ENCODE data around the genes GRB7, CSF3 and IGFBP4.

DNA sequence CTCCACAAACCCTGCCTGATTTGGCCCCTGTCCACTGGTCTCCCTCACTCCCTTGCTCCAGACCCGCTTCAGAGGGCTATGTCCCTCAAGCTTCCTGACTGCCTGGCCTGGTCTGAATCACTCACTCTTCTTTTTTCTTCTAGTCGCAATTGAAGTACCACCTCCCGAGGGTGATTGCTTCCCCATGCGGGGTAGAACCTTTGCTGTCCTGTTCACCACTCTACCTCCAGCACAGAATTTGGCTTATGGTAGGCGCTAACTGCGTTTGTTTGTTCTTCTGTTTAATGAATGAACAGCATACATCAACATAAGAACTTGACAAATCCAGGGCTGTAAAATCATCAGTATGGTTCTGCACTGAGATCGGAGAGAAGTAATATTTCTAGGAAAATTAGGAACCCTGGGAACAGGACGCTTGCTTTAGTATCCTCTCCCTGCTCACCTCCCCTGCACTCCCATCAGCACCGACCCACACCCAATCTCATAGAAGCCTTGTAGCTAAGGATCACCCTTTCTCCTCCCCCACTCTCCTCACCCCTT, 766 bp upstream of the PGAP3 start:
- PRO-cap = no peak

- PRO-cap = no peak
Measured at GRCh38 chr17:39735742-39736793, 1.7 kb upstream of the GRB7 start.

- PRO-cap = unidirectional peak, minus-strand start at chr17:39737349; unidirectional peak, minus-strand start at chr17:39737547; bidirectional peak, plus-strand start at chr17:39737938, minus-strand start at chr17:39737822
Measured at GRCh38 chr17:39737209-39738058, at the start of gene GRB7. GRB7 (plus strand) TSS chr17:39737938.

- PRO-cap = no peak
Measured at GRCh38 chr17:39772312-39772818, 34.6 kb downstream of the GRB7 start.

- PRO-cap = no peak
Measured at GRCh38 chr17:39823594-39823793, 40.6 kb downstream of the IKZF3 start.

- PRO-cap = no peak
Measured at GRCh38 chr17:39919236-39919790, 878 bp upstream of the GSDMB start.

- PRO-cap = bidirectional peak, plus-strand start at chr17:39944377, minus-strand start at chr17:39944143
Measured at GRCh38 chr17:39943973-39944606, 16.6 kb downstream of the LRRC3C start.

DNA sequence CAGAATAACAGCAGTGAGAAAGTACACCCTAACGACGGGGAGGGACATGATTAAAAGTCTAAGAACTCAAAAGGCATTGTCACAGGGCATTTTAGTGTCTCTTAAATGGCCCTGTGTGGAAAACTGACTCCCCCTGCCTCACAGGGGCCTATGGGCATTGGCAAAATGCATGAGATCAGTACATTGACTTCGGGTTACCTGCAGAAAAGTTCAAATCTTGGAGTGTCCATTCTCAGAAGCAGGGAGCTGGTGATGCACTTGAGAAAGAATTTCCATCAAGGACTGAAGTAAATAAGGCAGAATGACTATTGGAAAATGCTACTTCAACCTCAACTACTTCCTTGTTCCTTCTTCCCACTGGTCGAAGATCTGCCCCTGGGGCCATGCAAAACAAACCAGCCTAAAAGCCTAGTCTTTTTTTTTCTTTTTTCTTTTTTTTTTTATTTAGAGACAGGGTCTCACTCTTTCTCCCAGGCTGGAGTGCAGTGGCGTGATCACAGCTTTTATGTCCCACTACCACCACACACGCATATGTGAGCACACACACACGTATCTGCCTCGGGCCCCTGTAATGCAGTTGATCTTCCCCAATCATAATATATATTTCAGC, 13.8 kb upstream of the GSDMA start:
- PRO-cap = no peak

DNA sequence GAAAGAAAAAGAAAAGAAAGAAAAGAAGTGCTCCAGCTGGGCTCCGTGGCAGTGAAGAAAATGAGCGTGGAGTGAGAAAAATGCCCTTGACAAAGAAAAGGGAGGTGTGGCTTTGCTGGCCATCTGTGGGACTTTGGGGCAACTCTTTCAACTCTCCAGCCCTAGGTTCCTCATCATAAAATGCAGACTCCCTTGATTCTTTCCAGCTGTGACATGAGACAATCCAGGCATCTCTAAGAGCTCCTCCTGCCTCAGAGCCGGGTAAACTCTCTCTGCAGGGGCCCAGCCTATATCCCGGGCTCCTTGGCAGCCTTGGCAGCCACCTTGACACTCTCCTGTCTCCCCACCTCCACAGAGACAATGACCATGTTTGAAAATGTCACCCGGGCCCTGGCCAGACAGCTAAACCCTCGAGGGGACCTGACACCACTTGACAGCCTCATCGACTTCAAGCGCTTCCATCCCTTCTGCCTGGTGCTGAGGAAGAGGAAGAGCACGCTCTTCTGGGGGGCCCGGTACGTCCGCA, 2.6 kb downstream of the GSDMA start:
- PRO-cap = no peak

GRCh38 chr17:40015321-40015916, at the start of gene CSF3:
CSF3 (plus strand) TSS chr17:40015440.
- PRO-cap = no peak

DNA sequence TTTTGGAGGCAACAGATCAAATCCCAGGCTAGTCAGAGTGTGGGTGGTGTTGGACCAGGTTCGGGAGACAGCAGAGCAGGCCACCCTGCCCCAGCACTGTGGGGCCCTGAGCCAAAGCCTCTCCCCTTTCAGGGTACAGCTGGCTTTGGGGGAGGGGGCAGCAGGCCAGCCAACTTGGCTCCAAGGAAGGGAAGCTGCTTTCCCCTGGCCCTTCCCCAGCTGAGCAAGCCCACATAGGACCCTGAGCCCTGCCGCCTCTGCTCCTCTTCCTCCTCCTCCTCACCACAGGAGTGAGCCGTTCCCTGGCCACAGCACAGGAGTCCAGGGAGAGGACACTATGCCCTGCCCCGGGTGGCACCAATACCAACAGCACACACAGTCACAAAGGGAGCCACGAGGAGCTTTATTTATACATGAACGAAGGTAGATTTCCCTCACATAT, 3.5 kb downstream of the CSF3 start:
- PRO-cap = no peak

GRCh38 chr17:40120974-40121693, 637 bp upstream of the MSL1 start:
- PRO-cap = unidirectional peak, plus-strand start at chr17:40121474

- PRO-cap = unidirectional peak, minus-strand start at chr17:40124951
Measured at GRCh38 chr17:40124844-40125042, 3.0 kb downstream of the MSL1 start.

DNA sequence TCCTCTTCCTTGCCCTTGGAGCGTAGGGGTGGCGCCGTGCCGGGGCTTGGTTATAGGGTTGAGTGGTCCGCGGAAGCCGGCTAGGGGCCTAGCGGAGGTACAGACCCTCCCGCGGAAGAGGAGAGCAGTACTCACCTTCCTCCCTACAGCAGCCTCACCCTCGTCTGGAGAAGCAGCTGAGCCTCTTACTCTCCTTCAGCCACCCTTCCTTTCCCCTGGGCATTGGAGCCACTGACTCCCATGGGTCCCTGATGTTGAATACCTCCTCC, 1.1 kb downstream of the RAPGEFL1 start:
- PRO-cap = no peak

DNA sequence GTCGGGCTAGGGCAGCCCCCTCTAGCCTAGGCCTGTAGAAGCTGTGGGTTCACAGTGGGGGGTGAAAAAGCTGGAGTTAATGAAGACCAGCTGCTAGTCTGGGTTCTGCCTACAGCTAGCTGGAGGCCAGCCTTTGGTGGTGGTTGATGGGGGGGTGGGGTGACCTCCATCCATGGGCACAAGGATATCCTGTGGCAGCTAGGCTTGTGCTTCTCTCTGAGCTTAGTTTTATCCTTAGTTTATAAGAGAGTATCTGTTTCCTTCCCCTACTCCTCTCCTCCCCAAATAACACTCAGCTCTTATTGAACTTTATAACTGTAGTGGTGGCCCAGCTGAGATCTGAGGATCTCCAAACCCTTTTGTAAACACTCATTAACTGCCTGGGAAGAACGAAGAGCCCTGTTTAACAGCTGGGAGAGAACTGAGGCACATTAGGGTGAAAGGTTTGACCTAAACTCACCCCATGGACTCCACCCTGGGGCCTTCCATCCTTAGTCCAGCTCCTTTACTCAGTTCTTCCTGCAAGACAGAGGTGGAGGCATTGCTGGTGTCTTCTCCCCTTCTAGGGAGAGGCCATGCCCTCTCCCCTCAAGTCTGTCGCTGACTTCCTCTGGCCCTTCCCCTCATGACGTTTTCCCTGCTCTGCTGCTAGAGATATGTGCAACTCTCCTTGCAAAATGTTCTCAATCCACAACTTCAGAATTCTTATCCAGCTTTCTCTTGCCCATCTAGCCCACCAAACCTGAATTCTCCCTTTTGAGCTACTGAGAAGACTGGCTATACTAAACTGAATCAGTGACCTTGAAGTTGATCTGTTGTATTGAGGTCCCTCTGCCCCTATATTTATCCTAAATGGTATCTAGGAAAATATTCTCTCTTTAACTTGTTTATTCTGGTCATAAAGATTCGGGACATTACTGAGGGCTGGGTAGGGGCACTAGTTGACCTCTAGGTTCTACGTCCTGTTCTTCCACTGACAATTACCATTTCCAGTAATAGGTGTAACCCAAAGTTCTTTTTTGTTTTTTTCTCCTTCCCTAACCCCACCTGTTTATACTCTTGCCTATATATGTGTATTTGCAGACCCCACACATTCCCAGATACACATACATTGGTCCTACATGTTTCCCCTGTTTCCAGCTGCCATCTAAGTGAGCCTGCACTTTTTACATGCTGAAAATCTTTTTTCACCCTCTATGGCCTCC, 1.1 kb upstream of the RARA start:
- PRO-cap = no peak

DNA sequence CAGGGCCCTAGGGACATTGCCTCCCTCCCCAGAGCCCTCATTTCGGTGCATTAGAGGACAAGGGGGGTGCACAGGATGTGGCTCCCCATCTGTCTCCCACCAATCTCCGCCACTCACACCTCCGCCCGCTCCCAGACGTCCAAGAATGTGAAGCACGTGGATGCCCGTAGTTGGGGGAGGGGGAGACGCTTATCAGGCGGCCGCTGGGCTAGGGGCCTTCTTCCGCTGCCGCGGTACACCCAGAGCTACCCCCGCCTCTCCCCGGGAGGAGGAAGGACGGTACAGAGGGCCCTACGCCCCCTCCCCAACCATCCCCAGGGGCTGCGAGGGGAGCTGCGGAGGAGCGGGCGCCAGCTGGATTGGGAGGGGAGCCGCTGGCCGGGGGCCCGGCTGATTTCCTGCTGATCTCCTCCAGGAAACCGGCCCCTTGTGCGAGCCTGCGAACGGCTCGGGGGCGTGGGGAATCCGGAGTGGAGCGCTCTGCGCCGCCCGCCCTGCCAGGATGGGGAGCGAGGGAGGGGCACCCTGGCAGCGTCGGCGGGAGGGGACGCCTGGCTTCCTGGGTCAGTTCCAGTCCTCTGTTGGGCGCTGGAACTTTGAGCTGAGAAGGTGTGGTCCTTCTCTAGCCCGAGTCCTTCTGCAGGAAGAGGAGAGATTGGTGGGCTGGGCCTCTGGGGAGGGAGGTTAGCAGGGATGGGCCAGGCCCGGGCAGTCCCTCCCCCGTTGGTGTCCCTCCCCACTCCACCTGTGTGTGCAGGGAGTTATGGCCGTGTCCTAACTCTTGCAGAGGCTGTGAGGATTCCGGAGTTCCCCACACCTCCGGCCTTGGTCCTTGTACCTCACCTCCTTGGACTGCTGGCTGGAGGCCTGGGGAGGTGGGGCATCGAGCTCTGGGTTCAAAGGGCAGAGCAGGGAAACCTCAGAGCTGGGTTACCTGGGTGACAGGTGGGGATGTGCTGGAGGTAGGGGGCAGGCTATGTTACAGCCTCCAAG, 19.2 kb downstream of the GJD3 start:
- PRO-cap = bidirectional peak, plus-strand start at position 169 of the sequence, minus-strand start at position 108 of the sequence; bidirectional peak, plus-strand start at position 786 of the sequence, minus-strand start at position 639 of the sequence; bidirectional peak, plus-strand start at position 928 of the sequence, minus-strand start at position 854 of the sequence

- PRO-cap = bidirectional peak, plus-strand start at chr17:40351840, minus-strand start at chr17:40351609
Measured at GRCh38 chr17:40351131-40351660, 13.3 kb downstream of the GJD3 start.

- PRO-cap = bidirectional peak, plus-strand start at chr17:40418181, minus-strand start at chr17:40417881
Measured at GRCh38 chr17:40418089-40418698, 498 bp upstream of the TOP2A start.

- PRO-cap = bidirectional peak, plus-strand start at chr17:40443450, minus-strand start at chr17:40443322; bidirectional peak, plus-strand start at chr17:40443868, minus-strand start at chr17:40443828
Measured at GRCh38 chr17:40443100-40444113, at the start of gene IGFBP4. IGFBP4 (plus strand) TSS chr17:40443450.

DNA sequence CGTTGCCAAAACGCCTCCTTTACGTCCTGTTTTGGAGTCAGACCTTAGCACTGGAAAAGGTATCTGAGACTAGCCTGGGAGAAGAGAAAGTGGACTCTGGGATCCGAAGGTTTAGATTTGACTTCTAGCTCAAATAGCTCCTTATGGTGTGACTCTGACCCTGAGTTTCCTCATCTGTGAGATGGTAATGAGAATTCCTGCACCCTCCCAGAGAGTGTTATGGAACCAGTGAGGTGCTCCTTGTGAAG, 3.4 kb downstream of the TNS4 start:
- PRO-cap = no peak